ENCODE results near the genes TMEM139, TCAF2, TCAF1 and OR2A2.

- PRO-cap: no peak
Observed at GRCh38 chr7:142853797-142854872, 741 bp upstream of the EPHB6 start.

- PRO-cap: no peak
Observed at GRCh38 chr7:143259606-143260085, 3.6 kb upstream of the GSTK1 start.

GRCh38 chr7:143284428-143285295 is at the start of gene TMEM139:
Gene TMEM139 (plus strand): TSS chr7:143284958.
- PRO-cap: no peak

DNA sequence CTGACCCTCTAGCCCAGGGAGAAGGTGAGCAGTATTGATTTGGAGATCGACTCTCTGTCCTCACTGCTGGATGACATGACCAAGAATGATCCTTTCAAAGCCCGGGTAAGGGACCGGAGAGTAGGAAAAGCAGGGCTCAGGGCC is 1.3 kb downstream of the ZYX start:
- PRO-cap: no peak

GRCh38 chr7:143393847-143394518 is 12.8 kb downstream of the ZYX start:
- PRO-cap: no peak

DNA sequence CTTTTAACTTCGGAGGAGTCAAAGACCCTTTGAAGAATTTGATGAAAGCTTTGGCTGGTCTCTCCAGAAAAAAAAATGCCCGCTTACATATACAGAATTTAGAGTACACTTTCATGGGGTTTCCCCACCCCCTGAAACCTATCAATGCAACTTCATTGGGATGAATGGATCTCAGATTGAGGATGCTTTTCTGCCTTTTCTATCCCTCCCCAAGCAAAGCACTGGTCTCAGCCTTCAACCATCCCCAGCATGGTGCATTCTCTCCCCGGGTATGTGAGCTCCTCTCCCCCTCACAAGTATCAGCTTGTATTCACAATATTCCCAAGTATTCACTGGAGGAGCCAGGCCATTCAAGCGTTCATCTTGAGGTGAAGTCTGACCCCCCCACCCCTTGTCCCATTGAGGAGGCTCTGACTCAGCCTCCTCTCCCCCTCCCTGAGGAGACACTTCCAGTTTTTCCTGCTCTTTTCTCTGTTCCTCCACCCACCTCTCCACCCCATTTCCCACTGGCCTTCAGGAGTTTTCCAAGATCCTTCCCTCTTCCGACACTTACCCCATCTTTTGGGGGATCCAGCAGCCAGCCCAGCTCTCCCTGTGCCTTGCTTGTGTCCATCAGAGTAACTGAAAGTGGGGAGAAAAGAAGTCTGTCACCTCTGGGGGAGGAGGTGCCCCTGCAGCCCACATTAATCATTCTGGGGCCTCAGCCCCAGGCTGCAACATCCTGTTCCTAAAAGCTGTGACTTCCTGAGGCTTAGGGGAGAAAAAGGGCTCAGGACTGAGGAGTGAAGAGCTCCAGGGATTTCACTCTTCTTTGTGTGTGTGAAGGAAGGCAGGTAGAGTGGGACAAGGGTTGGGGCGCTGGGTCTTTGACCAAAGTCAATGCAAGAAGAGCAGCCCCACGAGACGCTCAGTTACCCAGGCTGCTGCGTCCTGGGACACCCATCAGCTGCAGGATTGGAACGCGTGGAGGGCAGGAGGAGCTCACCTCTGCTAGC is 1.3 kb downstream of the EPHA1 start:
- PRO-cap: no peak

DNA sequence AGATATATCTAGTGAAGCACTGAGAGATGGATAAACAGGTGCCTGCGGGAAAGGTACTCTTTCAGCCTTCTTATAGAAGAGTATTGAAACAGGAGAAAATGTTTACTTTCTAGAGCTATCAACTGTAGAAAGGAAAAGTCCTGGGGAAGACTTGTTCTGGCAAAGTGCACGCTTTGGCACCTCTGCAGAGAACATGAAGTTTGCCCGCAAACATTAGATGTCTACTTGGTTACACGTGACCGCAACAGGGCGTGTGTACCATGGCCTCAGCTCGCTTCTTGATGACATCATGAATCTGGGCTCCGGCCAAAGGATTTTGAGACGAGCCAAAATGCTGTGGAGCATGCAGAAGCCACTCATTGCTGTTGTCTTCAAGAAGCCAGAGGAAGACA is 8.6 kb upstream of the TAS2R60 start:
- PRO-cap: no peak

DNA sequence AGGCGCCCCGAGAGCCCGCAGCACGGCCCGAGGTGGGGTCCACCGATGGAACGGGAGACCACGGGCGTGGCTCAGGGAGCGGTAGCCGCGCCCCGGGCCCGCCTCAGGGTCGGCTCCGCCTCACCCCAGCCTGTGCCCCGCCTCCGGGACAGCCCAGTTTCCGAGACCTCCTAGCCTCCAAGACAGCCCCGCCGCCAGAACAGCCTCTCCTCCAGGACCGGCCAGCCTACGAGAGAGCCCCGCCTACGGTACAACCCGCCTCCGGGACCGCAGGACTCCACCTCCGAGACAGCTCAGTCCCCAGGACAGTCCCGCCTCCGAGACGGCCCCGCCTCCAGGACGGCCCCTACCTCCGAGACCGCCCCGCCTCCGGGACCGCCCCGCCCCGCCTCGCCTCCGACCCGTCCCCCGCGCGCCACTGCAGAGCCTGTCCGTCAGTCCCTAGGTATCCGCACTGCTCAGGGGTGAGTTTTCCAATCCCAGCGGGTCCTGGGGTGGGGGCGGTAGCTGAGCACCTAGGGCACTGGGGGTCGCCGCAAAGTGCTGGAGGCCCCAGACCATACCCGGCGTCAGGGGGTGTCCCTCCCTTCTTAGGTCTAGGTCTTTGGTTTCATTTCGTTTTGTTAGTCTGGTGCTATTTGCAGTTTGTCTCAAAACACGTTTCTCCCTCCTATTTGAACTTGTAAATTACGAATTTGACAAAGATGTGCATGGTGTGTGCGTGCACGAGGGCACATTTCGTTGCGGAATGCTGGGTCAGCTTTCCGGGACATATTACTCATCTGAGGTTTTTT is at the start of gene TCAF2:
Gene TCAF2, plus strand, starts transcription at position 418 of the 794 bp plus-strand sequence.
- PRO-cap: no peak

GRCh38 chr7:143875821-143876580 is 26.0 kb downstream of the TCAF1 start:
- PRO-cap: no peak

DNA sequence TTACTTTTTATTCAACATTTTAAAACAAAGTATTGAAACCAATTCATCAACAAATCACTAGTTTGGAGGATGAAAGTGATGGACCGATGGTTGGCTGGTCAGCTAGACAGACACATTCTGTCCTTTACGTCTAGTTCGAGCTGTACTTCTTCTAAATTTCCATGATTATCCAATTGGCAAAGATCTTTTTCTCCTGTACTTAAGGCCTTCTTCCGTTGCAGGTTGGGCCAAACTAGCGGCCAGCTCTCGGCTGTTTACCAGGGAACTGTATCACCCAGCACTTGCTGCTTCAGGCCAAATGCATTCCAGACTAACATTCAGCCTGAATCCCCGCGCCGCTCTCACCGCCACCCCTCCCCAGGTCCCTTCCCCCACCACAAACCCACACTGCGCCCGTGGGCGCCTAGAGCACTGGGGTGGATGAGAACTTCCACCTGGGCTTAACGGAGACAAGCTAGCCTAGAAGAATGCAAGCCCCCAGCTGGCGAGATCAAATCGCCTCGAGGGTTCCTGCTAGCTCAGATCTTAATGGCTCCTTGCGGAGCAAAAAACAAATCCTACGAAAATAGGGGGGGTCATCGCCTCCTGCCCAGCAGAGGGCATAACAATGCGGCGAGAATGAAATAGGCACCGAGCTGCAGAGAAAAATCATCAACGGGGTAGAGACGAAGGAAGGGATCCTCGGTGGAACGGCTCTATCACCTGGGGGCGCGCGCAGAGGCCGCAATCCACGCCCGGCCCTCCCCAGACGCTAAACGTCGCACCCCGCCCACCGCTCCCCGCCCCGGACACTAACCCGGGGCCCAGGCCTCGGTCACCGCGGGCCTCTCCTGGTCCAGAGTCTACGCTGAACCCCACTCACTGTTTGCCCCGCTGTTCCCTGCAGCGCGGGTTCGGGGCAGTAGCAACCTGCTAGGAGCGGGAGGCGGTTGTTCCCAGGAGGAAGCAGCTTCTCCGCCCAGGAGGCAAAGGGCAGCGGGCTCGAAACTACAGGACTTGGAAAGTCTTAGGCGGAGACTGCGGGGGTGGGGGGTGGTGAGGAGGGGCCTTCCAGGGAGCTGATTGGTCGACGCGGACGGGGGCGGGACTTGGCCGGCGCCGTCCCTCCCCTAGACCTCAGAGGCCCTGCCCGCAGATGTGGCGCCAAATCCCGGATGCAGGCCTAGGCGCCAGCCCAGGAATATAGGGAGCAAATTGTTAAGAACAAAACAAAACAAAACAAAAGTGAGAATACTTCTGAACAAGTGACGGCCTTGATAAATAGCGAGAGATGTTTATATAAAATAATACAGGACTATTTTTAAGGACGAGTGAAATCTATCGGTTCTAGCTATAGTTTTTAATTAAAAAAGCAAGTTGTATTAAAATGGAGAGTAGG is at the start of gene TCAF1:
Gene TCAF1, minus strand, starts transcription at position 1,012 of the 1,378 bp plus-strand sequence.
- PRO-cap: bidirectional peak, plus-strand start at position 1,146 of the sequence, minus-strand start at position 989 of the sequence

GRCh38 chr7:144004637-144005051 is 4.5 kb downstream of the OR6B1 start:
- PRO-cap: no peak

DNA sequence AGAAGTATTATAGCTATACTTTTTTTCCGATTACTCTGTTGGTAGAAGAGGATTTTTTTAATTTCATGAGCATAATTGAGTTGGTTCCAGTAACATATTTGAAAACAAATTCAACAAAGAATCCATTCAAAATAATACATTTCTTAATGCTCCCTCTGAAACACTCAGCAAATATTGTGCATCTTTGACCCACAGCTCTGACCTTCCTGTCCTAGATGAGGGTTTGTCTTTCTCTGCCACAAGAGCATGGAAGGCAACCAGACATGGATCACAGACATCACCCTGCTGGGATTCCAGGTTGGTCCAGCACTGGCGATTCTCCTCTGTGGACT is at the start of gene OR2A2:
Gene OR2A2, plus strand, starts transcription at position 247 of the 332 bp plus-strand sequence.
- PRO-cap: no peak

GRCh38 chr7:146248707-146249189 is 132.1 kb downstream of the CNTNAP2 start:
- PRO-cap: no peak

DNA sequence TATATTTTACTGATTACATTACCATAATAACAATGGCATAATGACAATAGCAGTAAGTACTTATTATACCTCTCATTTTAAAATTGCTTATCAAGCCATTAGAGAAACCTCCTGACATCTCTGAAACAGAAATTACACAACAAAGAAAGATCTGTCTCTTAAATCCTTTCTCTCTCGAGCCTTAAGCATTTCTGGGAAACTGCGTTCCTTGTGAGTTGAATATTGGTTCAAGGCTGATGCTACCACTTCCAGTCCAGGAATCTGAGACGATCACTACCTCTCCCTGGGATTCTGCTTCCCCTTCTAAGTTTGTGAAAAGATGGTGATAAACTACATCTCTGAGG is 334.9 kb upstream of the C7orf33 start:
- PRO-cap: no peak

- PRO-cap: no peak
Observed at GRCh38 chr7:148304503-148304979, 286.0 kb upstream of the C7orf33 start.

DNA sequence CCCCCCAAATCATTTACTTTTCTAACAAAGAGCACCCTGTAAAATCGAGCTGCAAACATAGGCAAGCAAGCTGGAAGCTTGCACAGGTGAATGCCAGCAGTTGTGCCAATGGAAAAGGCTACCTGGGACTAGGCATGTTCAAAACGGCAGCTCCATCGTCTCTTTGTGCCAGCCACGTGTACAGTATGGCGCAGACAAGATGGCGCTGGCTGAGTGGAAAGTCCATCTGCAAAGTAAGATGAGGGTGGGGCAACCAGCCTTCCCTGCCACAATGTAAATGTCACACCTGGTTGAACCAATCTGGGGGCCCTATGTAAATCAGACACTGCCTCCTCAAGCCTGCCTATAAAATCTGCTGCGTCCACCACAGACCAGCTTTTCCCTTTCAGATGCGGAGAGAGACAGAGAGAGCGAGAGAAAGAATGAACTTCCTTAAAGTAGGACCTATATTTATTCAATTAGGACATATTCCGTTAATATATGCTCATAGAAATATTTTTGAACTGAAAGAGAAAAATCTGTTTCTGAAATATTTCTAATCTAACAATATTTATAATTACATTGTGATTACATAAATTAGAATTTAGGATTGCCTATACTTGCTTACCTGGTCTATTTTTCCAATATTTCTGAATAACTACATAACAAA is 18.4 kb upstream of the C7orf33 start:
- PRO-cap: no peak

- PRO-cap: no peak
Observed at GRCh38 chr7:148620533-148621415, 30.2 kb downstream of the C7orf33 start.

- PRO-cap: no peak
Observed at GRCh38 chr7:148623570-148624116, 33.1 kb downstream of the C7orf33 start.

GRCh38 chr7:149147798-149148587 is 740 bp downstream of the ZNF398 start:
- PRO-cap: unidirectional peak, minus-strand start at chr7:149148156

- PRO-cap: no peak
Observed at GRCh38 chr7:149202758-149203229, 7.4 kb downstream of the ZNF282 start.